Endodermal cell (in vitro differentiated cells): ENCODE measurements around the genes USP19, USP4, GPX1 and RBM6.

- PRO-cap: bidirectional peak, plus-strand start at chr3:49020782, minus-strand start at chr3:49020538
These were observed 1.5 kb upstream of the NDUFAF3 start for GRCh38 chr3:49020143-49021154.

- PRO-cap: no peak
These were observed 3.5 kb upstream of the QARS1 start for GRCh38 chr3:49108057-49108525.

DNA sequence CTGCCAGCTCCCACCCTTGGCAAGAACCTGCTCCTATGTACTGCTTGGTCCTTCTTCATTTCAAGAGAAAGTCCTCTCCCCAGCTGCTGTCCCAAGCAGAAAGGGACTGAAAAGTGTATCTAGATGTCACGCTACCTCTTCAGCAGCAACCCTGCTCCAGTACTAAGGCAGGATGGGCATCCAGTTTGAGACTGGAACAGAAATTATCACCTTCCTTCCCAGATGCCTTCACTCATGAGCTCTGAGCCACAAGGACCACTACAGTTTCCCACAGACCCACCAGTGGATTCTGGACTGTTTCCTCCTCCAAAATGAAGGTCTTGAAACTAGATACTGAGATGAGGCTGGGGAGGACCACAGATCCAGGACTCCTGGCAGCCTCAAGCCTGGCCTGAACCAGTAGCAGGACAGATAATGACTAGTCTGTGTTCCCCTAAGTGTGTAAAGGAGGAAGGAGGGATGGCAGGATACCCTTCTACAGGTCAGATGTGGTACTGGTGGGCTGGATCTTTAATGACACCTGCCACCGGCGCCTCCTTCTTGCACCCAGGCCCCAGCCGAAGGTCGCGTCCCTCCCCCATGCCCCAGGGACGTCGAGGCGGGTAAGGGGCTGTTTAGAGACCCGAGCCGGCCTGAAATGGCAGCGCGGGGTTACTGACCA lies 684 bp downstream of the USP19 start:
- PRO-cap: unidirectional peak, plus-strand start at position 580 of the sequence

DNA sequence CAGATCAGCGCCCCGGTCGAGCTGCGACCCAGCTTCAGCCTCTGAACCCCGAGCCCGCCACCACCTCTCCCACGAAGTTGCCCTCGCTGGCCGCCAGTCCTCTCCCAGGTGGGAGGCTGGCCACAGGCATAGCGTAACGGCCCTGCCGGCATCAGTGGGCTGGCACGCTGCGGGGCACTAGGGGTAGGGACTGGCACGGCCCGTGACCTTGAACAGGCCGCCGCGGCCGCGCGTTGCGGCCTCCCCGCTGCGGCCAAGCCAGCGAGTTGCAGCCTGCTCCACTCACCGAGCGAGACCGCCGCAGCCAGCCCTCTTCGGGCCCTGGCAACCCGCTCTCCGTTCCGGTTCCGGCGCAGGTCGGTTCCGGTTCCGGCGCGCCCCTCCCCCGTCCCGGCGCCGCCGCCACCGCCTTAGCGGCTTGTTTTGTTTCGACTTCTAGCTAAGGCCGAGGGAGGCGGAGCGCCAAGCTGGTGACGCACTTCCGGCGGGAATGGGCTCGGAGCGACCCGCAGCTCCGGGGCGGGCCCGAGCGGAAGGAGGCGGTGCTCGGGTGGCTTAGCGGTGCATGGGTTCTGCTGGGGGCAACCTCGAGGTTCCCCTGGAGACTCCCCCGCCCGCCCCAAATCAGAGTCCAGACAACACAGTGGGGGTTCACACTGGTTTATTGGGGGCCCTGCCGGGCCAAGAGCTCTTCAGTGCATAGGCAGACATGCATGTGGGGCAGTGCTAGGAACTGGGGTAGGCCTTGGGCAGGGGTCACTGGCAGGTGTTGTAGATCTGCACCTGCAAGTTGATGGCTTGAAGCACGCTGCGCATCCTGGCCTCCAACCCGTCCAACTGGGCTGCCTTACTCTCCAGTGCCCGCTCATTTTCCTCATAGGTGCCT lies at the start of gene USP19:
Gene USP19, minus strand, starts transcription at position 354 of the 886 bp plus-strand sequence.
- PRO-cap: bidirectional peak, plus-strand start at position 478 of the sequence, minus-strand start at position 338 of the sequence

DNA sequence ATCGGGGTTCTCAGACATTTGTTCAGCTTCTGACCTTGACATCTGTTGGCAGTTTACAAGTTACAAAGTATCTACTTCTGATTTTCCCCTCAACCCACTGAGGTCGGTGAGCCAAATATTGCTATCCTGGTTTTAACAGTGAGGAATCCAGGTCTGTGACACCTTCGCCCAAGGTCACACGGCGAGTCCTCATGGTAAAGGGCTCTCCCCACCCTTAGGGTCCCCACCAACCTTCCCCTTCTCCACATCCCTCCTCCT lies 494 bp downstream of the USP4 start:
- PRO-cap: no peak

DNA sequence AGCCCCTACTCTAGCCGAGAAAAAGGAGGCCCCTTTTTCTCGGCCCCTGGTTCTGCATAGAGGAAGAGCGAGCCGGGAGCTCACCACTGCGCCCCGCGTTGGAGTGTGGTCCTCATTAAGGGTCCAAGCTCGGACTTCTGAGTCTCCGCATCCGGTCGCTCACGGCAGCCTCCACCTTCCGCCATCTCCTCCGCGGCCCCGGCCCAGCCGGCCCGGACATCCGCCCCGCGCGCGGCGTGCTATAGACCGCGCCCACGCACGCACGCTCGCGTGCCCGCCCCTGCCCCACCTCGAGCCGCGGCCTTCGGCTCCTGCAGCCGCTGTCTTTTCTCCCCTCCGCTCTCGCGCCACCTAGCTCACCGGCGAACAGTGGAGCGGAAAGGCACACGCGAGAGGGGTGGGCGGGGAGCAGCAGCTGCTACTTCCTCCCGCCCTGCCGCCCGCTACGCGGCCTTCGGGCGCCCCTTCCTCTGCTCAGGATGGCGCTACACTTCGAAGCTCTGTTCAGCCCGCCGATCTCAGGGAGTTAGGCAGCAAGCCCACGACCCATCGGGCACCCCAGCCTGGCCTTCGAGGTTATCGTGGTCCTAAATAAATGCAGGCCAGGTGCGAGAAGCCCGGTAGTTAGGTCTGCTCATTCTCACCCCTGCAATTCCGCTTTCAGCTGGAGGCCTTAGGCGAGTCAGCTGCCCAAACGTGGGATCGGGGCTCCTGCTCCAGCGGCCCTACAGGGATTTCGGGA lies at the start of gene USP4:
Gene USP4, minus strand, starts transcription at position 214 of the 742 bp plus-strand sequence.
- PRO-cap: unidirectional peak, plus-strand start at position 115 of the sequence; bidirectional peak, plus-strand start at position 385 of the sequence, minus-strand start at position 214 of the sequence

- PRO-cap: unidirectional peak, plus-strand start at chr3:49357569; unidirectional peak, plus-strand start at chr3:49357673; bidirectional peak, plus-strand start at chr3:49357923, minus-strand start at chr3:49357803; bidirectional peak, plus-strand start at chr3:49358525, minus-strand start at chr3:49358325
These were observed at the start of gene GPX1 for GRCh38 chr3:49357483-49358384. GPX1 (minus strand) TSS chr3:49358353.

- PRO-cap: unidirectional peak, minus-strand start at chr3:49417646
These were observed 4.7 kb downstream of the AMT start for GRCh38 chr3:49417497-49418084.

DNA sequence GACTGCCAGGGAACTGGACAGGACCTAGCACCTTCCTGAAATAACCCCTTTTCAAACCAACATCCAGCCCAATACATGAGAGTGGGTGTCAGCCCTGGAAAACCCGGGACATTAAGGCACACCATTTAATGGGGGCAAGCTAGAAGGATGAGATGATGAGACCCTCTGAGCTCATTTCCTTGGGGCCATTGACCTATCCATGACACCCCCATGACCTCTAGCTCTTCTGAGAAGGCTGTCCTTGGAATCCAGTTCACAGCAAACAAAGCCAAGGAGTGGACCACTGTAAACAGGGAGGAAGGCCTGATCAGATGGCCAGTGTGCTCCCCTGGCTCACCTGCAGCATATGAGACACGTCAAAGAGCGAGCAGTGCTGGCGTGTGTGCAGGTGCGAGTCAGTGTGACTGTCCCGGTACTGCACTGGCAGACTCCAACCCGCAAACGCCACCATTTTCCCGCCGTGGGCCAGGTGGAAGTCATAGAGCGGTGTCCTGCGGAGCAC lies 455 bp downstream of the AMT start:
- PRO-cap: unidirectional peak, plus-strand start at position 251 of the sequence; bidirectional peak, plus-strand start at position 447 of the sequence, minus-strand start at position 462 of the sequence

DNA sequence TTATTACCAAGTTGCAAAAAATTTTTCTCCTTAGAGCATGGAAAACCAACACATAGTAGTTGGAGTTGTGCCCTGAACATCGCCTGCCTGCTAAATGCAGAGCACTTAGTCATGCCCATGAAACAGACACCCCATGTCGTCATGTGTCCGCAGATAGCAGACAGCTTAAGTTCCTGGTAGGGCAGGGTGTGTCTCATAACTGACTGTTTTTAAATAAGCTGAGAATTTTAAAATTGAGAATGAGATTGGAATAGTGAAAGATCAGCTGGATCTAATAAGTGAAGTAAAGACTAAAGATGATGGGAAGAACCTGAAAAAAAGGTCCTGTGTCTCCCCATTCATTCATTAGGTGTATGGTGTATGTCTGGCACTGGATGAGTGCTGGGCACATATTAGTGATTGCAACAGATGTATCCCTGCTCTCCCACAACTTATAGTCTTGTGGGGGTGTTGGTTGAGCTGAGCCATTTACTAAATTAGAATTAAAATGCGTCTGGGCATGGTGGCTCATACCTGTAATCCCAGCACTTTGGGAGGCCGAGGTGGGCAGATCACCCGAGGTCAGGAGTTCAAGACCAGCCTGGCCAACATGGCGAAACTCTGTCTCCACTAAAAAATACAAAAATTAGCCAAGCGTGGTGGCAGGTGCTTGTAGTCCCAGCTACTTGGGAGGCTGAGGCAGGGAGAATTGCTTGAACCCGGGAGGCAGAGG lies 31.1 kb downstream of the DAG1 start:
- PRO-cap: no peak

DNA sequence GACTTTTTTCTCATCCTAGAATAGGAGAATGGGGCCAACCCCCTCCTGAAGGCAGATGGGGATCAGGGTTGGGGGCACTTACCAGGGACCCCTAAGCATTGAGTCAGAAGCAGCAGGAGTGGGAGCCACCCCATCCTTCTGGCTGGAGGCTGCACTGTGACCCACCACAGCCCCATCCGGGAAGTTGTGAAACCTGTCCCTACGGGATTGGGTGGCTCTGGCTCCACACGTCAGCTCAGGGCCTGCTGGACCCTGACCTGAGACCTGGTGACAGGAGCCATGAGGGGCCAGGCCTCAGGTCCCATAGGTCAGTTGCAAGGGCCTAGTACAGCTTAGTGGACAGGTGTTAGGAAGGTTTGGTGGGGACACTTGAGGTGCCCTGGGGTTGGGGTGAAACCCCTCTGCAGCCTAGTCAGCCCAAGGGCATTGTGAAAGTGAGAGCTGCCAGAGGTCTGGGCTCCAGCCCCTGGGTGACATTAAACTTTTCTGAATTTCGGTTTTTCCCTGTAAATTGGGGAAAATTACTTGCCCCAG lies 691 bp downstream of the MST1 start:
- PRO-cap: no peak

DNA sequence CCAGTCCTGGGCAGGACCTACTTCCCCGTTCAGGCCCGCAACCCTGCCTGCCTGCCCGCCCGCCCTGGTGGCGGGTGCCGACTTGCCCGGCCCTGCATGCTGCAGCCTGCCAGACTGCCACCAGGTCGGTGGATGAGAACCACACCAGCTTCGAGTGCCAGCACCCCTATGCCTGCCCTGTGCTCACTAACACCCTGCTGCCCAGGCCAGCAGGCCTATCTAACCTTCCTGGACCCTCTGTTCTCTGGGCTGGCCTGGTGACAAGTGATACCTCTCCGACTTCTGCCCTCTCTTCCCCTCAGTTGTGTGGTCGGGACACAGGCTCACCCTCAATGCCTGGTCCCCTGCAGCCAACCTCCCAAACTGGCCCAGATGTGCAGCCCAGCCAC lies 812 bp downstream of the INKA1 start:
- PRO-cap: no peak

GRCh38 chr3:49869157-49869530 lies 562 bp downstream of the CAMKV start:
- PRO-cap: no peak

- PRO-cap: no peak
These were observed 4.7 kb downstream of the MST1R start for GRCh38 chr3:49898942-49899305.

DNA sequence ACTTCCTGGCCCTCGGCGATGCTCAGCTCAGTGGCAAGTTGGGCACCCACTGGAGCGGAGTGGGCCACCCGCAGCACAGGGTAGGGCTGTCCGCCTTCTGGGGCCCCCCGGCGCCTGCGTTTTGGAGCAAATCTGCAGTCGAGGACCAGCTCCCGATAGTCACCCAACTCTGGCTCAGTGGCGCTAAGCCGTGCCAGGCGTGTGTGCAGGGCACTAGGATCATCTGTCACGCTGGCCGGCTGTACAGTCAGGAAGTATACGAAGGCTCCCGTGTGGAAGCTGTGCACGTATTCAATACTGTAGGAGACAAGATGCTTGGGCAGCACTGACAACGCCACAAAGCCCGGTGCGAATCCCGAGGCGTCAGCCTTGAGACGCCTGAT lies 1.1 kb downstream of the MST1R start:
- PRO-cap: no peak

DNA sequence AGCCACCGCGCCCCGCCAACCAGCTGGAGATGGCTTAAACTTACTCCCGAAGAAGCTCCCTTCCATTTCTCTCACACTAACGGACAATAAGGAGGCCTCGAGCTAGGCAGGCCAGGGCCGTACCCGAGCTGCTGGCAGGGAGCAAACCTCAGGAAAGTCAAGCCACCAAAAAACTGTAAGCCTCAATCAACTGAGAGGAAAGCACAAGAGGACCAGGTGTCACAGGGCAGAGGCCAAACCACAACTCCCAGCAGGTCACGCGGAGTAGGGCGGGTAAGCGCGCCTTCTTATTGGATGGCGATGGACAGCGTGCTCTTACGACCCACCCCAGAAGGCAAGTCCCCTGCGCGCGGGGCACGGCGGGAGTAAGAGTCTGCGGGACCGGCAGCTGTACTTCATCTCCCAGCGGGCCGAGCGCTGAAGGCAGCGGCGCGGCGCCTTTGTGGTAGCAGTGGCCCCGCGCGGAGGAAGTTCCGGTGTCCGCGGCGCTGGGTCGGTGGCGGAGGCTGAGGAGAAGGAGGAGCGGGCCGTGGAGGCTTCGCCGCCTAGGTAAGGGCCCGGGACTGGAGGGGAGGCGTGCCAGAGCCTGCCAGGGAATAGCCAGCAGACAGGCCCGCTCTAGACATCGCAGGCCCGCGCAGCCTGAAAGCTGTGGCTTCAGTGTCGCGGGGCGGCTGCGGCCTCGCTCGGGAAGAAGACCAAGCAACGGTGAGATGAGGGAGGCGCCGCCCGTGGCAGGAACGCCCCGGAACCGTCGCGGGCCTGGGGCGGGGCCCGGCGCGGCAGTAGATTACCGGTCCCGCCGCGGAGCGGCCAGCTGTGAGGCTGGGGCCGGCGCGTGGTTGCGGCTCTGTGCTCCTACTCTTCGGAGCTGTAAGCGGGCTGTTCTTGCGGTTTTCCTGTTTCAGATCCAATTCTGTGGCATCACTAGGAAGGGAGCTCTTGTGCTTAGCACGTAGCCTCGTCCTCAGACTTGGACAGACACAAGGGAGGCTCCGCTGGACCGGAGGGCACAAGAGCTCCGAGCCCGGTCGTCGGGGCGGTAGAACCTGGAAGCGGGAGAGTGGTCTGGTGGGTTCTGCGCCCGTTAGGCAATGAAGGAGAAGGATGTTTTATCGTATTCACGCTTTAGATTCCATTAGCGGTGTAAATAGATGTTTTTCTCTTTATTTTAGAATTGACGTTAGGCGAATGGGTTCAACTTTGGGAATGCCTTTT lies at the start of gene RBM6:
Gene RBM6, plus strand, starts transcription at position 474 of the 1,218 bp plus-strand sequence.
- PRO-cap: bidirectional peak, plus-strand start at position 448 of the sequence, minus-strand start at position 242 of the sequence; bidirectional peak, plus-strand start at position 820 of the sequence, minus-strand start at position 688 of the sequence

DNA sequence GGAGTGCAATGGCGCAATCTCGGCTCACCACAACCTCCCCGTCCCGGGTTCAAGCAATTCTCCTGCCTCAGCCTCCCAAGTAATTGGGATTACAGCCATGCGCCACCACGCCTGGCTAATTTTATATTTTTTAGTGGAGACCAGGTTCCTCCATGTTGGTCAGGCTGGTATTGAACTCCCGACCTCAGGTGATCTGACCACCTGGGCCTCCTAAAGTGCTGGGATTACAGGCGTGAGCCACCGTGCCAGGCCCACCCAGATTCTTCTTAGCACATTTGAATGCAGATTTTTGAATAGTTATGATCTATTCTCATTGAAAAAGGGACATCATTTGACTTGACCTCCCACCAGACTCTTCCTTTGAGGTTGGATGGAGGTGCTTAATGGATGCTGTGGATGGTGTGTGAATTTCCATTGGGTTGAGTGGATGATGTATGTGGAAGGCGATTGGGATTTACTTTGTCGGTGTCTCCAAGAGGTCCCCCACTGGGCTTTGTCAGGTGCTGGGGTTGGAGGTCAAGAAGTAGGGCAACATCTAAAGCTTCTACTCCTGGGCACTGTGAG lies 72.9 kb downstream of the RBM6 start:
- PRO-cap: no peak

- PRO-cap: no peak
These were observed 31.2 kb upstream of the RBM5 start for GRCh38 chr3:50057611-50057875.

DNA sequence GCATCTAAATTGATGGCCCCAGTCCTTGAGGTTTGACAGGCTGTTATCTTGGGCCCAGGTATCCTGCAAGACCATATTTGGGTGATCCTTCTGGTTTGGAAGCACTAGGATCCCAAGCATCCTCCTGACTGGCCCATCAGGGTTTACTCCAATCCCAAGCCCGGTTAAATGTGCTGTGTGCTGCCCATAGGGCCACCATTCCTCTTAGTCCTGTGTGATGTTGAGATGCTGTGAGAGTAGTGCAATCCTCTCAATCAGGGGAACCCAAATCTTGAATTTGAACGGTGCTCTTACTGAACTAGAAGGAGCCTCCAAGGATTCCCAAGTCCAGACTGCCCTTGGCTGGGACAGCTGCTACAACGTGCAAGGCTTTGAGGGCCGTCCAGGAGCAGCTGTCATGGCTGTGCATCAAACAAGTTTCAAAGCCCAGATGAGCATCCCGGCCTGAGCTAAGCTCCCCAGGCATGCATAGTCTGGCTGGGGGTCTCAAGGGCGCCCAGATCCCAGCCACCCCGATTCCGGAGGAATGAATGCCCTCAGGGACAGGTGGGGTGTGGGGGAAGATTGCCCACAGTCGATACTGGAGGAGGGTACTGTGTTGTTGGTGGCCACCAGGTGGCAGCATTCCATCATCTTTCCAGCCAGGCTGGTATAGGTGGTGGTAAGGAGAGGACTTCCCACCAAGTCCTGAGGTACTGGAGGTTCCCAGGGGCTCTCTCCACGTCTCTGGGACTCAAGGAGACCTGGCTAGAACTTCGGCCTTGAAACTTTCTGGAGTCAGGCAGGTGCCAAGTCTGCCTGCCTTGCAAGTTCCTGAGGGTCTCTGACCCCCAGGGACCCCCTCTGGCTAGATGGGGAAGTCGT lies 32.6 kb downstream of the RBM5 start:
- PRO-cap: no peak

DNA sequence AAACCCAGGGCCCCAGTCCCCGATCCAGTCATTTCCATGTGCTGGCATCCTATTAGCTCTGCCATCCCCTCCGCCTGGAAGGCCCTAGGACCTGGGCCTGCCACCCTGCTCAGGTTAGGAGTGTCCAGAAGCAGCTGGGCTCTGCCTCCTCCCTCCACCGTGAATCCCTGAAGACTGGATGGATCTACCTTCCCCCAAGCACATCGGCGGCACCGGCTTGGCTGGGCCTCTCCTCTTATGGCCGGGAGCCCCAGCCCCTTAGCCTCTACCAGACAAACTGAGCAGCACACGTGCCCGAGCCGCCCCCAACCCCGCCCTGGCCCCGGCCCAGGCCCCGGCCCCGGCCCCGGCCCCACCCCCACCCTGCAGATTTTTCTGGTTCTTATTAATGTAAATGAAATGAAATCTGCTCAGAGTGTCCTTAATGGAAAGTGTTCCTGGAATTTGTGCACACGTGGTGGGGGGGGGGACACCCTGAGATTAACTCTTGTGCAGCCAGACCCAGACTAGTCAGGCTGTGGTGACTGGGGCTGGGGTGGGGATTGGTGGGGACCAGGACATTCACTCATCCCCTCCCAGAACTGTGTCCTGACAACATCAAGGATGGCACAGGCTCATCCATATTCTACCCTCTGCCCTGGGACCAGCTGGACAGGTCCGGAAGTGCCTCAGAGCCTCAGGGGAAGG lies 31.0 kb upstream of the SEMA3F start:
- PRO-cap: no peak